Bronchus fibroblast of lung (primary cell): Measurements from ENCODE around the genes PTS and TTC12.

- RAMPAGE, long total RNA, result no peak
Observed at GRCh38 chr11:111763202-111763634, 3.0 kb downstream of the PPP2R1B start.

DNA sequence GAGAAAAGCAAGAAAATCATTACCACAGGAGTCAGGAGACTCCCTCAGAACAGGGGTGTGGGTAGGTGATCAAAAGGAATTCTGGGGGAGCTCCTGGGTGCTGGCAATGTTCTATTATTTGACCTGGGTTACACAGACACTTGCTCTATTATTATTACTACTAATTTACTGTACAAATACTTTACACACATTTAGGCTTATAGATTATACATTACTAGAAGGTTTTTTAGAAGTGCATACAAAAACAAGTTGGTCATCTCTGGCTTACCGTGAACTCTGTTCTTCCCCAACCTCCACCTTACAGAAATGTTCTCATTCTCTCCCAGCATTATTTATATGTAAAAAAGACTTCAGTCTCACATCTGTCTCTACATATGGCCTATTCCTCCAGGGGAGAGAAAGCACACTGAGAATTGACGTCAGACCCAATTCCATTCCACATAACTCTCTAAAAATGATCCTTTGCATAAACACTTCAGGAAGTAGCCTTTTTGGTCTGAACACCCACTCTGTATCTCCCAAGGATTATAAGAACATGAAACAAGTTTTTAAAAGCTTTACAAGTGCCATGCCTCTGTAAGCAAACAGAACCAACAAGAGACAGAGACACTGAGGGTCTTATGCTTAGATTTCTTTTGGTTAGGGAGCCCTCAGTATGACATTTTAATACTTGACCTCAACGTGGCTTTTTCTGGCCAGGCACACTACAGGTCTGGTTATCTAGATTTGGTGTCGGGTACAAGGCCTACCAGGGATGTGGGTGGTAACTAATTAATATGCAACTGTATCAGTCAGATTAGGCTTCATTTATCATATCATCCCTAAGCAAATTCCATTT is 48.4 kb upstream of the PPP2R1B start:
- RAMPAGE, long total RNA, result no peak

DNA sequence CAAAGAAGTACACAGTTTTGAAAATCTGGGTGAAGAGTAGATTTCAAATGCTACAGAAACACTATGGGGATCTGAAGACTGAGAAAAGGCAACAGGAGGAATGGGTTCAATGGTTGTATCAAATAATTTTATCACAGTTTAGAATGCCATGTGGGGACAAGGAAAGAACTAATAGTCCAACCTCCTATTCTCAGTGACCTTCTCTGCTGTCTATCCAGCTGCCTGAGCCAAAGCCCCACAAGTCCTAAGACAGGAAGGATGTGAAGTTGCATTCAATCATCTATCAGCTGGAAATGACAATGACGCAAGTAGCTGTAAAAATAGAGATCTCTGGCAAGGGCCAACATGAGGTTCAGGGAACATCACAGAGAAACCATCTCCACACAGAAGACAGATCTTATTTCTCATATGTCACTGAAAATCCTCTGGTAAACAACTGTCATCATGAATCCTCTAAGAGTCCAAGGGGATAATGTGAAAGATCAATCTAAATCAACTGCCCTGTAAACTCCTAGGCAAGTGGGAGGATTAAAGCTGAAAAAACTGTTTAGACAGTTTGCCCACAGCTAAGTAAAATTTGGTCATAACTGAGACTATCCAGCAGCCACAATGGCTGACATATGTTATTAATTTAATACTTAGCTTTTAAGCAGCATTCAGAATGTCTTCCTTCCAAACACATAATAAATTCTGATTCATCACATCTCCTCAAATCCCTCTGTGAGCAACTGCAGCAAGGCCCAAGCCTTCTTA is 52.2 kb downstream of the ALG9 start:
- RAMPAGE, long total RNA, result no peak

GRCh38 chr11:111841376-111841953 is 29.9 kb downstream of the ALG9 start:
- RAMPAGE, long total RNA, result no peak

- RAMPAGE, long total RNA, result no peak
Observed at GRCh38 chr11:111913910-111914451, 1.4 kb downstream of the HSPB2 start.

DNA sequence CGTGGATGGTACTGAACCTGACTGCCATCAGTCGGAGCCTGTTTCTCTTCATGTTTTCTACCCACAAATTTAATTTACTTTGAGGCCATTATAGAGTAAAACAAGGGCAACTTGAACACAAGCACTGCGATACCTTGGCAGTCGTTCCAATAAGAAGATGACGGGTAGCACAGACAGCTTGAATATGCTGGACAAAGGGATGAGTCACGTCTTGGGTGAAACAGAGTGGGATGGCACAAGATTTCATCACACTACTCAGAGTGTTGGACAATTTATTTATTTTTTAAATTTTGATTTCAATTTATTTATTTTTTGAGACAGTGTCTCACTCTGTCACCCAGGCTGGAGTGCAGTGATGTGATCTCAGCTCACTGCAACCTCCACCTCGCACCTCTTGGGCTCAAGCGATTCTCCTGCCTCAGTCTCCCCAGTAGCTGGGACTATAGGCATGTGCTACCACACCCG is 5.7 kb downstream of the DIXDC1 start:
- RAMPAGE, long total RNA, result no peak

DNA sequence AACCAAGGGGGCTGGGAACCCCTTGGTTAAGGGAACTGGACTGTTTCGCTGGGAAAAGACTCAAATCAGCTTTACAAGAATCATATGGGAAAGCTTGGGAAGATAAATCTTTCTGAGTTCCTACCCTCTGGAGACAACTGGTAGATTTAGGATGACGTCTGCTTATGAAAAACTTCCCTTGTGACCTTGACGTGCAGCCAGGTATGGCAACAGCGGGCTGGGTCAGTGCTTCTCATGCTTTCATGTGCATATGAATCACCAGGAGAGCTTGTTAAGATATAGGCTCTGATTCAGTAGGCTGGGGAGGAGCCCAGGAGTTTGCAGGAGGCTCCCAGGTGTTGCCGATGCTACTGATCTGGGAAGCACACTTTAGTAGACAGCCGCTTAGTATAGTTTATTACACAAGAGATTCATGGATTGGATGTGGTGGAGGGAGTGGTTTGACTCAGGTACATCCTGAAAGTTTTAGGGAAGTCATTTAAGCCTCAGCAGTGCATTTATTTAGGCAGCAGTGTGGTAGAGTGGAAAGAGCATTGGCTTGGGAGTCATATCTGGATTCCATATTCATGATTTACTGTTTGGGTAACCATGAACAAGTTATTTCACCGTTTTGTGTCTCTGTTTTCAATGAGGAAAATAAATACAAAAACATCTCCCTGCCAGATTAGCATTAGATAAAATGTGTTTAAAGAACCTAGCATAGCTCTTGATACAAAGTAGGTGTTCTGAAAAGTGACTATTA is 23.8 kb downstream of the DIXDC1 start:
- RAMPAGE, long total RNA, result no peak

DNA sequence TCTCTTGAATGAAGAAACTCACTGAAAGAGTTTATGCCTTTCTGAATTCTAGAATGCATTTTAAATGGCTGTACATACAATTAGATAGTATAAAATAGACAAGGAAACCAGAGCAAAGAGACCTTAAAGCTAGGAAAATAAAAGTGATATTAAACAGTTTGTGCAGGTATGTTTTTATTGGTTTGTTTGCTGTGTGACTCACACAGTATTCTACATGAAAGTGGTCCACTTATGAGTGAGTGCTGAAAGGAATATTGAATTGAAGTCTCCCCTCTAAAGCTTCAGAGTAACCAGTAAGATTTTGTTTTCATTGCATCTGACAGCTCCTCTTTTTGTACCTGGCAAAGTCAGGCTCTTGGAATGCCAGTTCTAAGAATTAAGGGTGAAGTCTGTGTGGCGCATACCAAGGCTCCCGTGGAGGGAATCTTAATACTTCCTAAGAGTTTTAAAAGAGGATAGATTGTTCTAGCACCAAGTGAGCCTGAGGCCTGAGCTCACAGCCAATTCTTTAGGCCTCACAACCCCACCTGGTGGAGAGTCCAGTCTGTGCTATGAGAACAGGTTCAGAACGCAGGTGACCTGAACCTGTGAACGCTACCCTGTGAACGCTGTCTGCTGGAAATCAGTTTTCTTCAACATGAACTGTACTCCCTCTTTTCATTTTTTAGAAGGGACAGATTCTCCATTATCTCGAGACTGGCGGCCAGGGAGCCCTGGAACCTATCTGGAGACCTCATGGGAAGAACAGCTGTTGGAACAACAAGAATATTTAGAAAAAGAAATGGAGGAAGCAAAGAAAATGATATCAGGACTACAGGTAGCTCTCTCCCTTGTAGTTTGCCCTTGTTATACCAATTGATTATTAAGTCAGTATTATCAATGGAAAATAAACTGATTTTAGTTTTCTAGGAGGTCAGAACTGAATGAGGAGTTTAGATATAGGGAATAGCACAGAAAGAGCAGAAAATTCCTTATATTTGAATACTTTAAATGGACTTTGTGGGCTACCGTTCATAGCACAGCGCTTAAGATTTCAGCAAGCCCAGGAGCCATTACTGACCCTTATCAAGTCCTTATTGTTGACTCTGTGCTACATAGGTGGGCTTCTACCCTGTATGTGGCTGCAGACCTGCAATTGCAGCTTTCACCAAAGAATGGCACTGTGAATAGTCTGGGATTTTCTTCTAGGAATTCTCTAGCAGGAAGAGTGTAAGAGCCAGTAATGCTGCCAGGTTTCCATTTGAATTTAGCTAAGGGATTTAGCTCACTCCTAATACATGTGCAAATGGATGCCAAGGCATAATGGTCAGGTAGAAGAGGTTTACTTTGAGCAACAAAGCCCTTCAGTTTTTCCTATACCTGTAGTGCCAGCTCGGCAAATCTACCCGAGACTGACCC is 43.0 kb upstream of the DLAT start:
- RAMPAGE, long total RNA, result no peak

GRCh38 chr11:112016911-112017430 is 8.2 kb upstream of the DLAT start:
- RAMPAGE, long total RNA, result no peak

DNA sequence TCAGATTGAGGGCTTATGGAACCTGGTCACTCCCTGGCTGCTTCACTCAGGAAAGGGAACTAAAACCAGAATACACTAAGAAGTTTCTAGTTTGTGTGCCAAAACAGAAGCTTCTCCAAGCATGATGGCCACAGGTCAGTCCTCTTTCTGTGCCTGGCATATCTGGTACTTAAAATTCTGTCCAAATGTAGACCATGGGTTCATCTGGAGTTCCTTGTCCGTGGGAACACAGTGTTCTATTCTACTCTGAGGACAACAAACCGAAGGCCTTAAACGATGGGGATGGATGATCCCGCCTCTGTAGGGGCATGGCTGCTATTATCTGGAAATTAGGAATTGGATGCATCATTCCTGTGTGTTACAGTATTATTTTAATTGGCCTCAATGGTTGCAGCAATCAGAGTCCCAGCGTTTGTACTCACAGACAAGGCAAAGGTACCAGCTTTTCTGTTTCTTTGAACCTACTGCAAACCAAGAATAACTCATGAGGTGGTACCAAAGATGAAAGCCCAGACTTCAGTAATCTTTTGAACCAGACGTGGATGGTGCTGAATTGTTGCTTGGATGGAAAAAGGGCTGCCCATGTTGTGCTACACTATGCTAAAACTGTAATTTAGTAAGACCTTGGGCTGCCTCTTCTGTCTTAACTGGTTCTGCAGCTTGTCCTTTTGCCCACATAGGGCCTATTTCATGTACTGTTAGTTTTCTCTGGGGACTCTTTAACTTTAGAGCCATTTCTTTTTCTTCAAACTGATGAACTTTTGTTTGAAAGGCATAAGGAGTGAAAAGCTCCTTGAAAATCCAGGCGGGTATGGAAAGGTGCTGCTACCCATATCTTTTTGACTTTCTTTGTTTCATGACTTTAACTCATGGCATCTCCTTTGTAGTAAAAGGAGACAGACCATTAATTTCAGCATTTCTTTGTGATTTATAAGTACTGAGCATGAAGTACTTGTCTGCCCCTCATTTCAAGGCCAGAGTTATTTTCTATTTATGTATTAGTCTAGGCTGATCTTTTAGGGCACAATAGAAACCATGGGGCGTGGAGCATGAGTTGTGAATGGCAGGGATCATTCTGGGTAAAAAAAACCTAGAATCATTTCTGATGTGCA is 5.8 kb upstream of the DLAT start:
- RAMPAGE, long total RNA, result no peak

DNA sequence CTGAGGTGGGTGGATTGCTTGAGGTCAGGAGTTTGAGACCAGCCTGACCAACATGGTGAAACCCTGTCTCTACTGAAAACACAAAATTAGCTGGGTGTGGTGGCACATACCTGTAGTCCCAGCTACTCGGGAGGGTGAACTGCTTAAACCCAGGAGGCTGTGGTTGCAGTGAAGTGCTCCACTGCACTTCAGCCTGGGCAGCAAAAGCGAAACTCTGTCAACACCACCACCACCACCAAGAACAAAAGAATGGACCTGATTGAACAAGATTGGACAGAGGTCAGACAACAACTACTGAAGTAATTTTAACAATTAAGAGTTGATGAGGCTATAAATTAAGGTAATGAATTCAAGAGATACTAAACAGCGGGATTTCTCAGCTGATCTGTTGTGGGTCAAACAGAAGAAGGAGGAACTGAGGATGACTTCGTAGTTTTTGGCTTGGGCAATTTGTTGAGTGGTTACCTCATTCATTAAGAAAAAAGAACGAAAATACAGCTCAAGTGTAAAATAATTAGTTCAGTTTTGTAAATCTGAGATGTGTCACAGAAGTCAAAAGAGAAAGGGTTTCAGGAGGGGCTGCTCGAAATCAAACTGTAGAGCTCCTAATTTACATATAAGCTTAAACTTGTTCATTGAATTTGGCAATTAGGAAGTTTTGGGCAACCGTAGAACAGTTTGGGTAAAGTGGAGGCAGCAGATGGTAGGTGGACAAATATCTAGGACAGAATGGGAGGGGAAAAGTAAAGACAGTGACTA is 4.6 kb downstream of the IL18 start:
- RAMPAGE, long total RNA, result no peak

DNA sequence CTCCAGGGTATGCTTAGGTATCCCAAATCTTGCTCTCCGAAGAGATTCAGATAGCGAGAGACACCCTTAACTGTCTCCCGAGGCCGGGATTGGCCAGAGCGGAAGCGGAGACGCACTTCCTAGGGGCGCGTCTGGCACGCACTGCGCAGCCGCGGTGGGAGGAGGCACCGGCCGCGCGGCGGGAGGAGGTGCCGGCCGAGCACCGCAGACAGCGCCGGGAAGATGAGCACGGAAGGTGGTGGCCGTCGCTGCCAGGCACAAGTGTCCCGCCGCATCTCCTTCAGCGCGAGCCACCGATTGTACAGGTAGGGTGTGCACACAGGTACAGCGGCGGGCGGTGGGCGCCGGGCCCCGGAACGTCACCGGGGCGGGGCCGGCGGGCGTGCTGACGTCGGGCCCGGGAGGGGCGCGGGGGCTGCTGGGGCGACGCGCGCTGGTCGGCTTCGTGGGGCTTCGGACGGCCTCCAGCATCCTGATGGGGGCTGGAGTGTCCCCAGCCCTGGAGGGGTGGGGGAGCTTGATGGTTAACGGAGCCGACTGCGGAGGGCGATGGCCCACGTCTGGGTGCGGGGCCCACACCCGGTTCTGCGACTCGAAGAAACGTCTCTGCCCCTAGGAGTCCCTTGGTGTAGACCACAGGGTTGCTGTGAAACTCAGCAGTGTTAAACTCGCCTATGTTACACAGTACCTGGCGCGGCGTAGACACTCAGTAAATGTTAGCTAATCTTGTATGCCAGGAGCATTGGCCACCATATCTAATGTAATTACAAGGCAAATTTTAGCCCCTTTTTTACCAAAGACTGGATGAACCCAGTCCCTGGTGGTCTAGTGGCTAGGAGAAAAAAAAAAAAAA is at the start of gene PTS:
Gene PTS, plus strand, starts transcription at position 207 of the 853 bp plus-strand sequence.
- RAMPAGE, long total RNA, result start-site peak on the plus strand centred at position 183 of the sequence, 58 bp wide, 464 and 353 reads in 2 replicates

DNA sequence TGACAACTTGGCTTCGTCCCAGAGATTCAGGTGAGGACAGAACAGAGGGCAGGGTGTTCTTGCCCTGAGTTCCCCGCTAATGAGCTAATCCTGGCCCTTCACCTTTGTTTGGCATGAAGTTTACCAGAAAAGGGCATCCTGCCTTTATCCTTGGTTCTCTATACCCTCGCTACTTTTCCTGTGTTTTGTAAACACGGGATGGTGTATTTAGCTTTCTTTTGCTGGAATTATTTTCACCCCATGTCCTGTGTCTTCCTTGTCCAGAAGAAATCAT is 10.4 kb upstream of the PLET1 start:
- RAMPAGE, long total RNA, result no peak

GRCh38 chr11:112293635-112293985 is 33.0 kb upstream of the PLET1 start:
- RAMPAGE, long total RNA, result no peak

GRCh38 chr11:112321285-112322423 is 61.0 kb upstream of the PLET1 start:
- RAMPAGE, long total RNA, result no peak

DNA sequence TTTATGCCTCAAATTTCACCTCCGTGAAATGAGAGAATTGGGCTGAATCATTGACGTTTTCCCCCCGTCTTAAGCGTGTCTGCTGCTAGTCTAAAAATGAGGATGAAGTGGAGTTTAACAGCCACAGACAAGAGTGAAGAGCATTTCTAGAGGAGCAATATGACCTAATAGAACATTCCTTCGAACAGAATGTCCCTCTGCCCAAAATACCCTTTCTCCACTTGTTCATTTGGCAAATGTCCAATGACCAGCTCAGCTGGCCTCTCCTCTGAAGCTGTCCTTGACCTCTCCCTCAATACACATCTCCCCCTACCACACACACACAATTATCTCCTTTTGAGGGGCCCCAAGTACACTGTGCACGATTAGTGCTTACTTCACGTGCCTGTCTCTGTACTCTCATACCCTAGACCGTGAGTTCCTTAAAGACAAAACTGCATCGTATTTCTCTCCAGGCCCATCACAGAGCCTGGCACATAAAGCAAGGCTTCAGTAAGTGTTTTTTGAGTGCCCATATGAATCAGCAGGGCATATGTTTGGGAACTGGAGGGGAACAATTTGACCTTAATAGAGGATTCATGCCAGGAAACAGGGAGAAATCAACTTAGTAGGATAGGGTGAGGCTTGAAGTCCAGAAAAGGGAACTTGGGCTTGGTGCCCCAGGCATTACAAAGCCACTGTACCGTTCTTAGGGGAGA is 18.2 kb upstream of the NCAM1 start:
- RAMPAGE, long total RNA, result no peak

GRCh38 chr11:113314206-113315262 is at the start of gene TTC12:
TTC12 (plus strand) TSS chr11:113314583.
- RAMPAGE, long total RNA, result no peak

DNA sequence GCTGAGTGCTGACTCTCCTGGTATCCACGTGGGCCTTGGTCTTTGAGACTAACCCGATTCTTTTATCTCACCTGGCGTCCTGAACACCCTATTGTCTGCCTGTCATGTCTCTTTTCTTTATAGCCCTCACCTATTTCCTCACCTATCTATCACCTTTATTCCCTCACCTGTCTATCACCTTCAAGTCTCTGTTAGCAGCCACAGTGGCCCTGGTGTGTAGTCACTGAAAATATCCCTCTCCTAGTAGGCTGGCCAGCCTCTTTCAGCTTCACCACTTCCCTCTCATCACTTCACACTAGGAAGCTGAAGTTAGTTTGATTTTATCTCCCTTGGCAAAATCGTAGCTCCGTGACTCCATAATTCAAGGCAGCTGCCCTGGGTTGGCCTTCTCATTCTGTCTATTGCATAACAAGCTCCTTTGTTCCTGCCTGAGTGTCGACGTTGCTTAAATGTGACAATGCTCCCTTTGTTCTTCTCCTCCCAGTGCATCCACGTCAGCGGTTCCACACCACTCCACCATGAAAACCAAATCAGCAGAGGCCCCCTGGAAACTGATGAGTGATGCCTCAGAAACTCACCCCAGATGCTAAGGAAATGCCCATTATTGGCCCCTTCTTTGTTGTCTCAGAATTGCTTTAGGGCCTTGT is 30.7 kb upstream of the DRD2 start:
- RAMPAGE, long total RNA, result no peak

GRCh38 chr11:113772978-113773350 is 528 bp downstream of the ZW10 start:
- RAMPAGE, long total RNA, result no peak

- RAMPAGE, long total RNA, result no peak
Observed at GRCh38 chr11:113837804-113838593, 37.4 kb downstream of the USP28 start.